Mesenchymal stem cell of the bone marrow (primary cell): Measurements from ENCODE around the gene MTARC1.

- CAGE, long polyA plus RNA: no peak
These were observed 329.1 kb downstream of the TGFB2 start for GRCh38 chr1:218674185-218674785.

DNA sequence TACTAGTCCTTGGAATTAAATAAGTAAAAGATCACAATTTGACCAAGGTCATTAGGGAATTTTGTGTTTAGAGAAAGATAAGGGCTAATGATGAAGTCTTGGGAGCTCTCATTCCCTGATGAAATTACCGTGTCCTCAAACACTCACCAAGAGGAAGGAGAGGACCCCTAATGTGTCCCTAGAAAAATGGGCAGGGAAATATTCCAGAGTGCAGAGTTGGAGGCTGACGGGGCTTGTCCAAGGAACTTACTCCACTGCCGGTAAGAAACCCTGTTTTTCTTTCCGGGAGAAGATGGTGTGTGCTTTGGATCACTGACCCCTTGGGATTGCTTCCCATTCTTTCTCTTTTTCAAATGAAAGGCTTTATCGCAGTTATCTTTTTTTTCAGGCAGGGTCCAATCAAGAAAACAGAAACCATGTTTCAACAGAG lies 145.0 kb downstream of the LYPLAL1 start:
- CAGE, long polyA plus RNA: no peak

- CAGE, long polyA plus RNA: no peak
These were observed 32.8 kb downstream of the ZC3H11B start for GRCh38 chr1:219580096-219580525.

DNA sequence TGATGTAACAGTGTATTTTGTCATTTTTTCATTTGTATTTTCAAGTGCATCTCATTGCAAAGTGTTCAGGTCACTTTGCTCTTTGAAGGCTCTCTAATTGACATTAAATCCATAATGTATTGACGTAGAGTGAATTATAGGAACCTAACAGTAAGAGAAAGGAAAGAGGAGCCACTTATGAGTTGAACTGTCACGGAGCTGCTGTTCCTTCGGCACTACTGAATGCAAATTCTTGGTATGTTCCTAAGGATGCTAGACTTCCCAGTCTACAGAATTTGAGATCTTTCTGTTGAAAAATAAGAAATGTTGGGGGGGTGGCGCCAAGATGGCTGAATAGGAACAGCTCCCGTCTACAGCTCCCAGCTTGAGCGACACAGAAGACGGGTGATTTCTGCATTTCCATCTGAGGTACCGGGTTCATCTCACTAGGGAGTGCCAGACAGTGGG lies 89.3 kb downstream of the SLC30A10 start:
- CAGE, long polyA plus RNA: no peak

DNA sequence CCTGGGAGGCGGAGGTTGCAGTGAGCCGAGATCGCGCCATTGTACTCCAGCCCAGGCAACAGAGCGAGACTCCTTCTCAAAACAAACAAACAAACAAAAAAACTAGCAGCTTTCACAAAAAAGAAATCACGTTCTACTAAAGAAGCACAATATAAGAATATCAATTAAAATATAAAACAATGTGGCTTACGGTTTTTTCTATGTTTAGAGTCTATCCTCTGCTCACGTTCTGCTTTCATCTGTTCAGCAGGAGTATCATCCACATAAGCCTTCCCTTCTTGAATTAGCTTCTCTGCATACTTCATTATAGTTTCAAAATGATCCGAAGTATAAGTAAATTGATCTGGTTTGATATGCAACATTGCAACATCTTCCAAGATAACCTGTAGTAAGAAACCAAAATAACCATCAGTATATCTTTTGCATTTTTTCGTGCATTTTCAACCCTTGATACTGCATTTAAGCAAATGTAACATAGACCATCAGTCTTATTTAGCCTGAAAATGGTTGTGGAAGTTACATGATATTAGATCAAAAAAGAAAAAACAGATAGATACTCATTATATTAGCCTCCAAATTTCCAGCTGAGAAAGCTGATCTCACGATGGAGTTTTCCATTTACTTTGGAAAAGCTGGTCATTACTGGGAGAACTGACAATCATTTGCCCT lies 22.1 kb downstream of the EPRS1 start:
- CAGE, long polyA plus RNA: no peak

DNA sequence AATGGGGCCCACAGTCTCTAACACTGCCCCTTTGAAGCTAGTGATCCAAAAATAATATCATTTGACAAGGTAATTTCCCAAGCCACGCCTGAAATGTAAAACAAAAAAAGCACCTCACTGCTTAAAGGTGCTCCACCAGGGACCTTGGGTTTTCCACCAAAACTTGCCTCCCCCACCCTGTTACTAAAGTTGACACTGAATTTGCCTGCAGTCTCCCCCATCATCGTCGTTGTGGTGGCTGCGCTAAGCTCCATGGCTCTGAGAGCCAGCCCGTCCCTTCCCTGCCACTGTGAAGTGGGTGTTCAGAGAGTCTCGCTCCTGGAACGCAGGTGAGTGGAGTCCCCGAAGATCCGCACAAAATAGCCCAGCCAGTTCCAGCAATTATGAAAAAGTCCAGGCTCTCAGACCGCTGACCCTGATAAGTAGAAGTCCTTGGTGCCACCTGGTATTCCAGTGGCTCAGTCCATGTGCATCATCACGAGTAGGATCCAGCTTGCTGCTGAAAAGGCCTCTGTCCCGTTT lies 52.2 kb downstream of the RAB3GAP2 start:
- CAGE, long polyA plus RNA: no peak

- CAGE, long polyA plus RNA: no peak
These were observed 44.3 kb upstream of the MARK1 start for GRCh38 chr1:220483614-220484125.

DNA sequence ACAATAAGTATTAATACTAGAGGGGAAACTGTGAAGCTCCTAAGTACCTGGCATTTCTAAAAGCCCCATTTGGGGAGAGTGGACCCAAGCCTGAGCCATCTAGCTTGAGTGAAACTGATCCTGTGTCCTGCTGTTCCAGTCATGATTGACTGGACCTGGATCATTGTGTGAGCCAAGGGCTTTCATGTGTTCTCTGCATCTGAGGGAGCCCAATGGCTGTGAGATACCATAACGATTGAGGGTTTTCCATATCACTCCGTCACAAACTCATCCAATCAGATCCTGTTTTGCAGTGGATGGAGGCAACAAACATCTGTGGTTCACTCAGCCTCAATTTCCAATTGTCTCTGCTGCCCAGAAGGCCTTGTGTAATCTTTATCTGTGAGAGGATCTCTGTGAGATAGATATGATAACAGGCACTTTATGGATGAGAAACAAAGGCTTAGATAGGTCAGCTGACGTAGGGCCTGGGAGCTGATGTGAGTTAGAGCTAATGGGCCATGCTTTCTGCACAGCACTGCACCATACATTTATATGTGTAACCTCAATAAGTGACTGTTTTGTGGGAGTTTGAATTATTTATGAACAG lies 3.3 kb upstream of the MTARC1 start:
- CAGE, long polyA plus RNA: no peak

DNA sequence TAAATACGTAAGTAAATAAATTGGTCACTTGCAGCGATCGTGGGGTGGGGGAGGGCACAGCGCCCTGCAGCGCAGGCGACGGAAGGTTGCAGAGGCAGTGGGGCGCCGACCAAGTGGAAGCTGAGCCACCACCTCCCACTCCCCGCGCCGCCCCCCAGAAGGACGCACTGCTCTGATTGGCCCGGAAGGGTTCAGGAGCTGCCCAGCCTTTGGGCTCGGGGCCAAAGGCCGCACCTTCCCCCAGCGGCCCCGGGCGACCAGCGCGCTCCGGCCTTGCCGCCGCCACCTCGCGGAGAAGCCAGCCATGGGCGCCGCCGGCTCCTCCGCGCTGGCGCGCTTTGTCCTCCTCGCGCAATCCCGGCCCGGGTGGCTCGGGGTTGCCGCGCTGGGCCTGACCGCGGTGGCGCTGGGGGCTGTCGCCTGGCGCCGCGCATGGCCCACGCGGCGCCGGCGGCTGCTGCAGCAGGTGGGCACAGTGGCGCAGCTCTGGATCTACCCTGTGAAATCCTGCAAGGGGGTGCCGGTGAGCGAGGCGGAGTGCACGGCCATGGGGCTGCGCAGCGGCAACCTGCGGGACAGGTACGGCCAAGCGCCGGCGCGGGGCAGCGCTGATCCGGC lies at the start of gene MTARC1:
TSS of gene MTARC1 (plus strand) at position 273 of the 618 bp plus-strand sequence.
- CAGE, long polyA plus RNA: no peak

- CAGE, long polyA plus RNA: no peak
These were observed 4.7 kb downstream of the MTARC1 start for GRCh38 chr1:220791290-220791981.

DNA sequence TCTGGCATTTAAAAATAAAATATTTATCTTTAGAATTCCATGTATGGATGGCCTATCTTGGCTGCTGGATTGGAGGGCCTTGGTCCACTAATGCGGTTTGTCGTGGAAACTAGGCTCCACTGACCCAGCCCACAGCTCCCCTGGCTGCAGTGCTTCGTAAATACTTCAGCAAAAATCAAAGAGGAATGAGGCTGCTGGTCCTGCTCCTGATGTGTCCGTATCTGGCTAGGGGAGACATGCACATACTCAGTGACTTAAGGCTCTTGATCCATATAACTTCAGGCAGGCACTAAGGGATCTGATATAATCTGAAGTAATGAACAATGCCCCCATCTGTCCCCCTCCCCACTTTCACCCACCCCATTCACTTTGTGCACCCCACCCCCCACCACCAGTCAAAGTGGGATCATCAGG lies 17.7 kb downstream of the MTARC1 start:
- CAGE, long polyA plus RNA: no peak

DNA sequence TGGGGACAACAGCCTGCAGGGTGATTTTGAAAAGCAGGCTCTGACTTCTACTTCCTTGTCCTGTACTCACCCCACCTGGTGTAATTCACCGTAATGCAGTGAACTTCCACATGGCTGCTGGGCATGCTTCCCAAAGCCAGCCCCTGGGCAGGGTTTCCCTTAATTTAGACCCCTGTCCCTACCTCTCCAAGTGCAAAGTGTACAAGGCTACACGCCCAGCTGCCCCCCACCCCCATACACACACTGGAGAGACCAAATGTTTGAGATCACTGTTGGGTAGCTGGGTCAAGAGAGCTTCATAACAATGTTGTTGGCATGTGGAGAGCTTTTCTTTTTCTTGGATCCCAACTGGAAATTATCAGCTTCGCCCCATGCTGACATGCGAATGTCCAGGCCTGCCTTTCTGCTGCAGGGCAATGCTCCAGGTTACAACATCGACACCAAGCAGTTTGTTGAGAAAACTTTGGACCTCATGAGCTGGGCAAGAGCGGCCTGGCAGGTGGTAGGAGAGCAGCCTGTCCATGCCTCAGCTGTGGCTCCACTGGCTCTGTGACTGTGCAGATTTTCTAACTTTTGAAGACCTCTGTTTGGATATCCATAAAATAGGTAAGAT lies 41.3 kb downstream of the MTARC1 start:
- CAGE, long polyA plus RNA: no peak

- CAGE, long polyA plus RNA: no peak
These were observed 7.3 kb downstream of the HLX start for GRCh38 chr1:220886357-220887108.

DNA sequence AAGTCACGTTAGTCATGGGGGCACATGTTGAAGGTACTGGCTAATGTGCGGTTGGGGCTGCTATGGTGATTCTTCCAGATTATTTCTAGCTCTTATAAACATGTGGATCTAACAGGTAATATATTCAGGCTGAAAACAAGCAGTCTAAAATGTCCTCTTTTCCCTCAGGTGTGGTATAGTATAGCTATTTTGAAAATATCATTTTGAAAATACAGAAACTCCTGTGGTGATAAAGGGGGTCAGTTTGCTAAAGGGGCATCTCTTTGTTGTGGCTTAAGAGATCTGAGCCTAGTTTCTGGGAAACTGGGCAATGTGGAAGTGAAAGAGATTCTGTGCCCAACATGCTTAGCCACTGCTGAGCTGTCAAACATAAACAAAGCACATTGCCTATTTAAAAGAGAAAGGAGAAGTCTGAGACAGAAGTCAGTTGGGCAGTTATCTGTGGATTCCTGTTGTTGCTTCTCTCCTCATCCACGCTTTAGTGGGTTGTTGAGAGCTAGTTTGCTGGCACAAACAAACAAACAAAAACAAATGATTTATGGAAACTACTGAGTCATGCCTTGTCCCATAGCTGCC lies 166.9 kb downstream of the HLX start:
- CAGE, long polyA plus RNA: no peak

DNA sequence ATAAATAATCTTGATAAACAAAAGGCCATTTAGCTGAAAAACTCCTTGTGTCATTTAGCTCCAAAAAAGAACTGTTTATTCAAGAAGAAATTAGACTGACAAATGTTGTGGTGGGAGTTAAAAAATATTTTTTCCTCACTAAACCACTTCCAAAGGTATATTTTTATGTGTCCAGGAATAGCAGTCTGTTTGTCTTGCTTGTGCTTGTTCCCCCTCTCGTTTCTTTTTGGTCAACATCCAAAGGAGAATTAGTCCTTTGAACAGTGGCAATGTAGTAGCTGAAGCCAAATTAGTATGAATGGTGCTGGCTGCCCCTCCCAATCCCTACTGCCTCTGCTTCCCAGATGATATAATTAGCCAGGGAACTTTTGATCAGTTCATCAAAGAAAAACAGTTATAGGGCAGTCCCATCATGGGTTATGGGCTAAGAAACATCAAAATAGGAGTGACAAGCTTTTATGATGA lies 238.9 kb downstream of the HLX start:
- CAGE, long polyA plus RNA: no peak

GRCh38 chr1:221315105-221315630 lies 426.7 kb downstream of the DUSP10 start:
- CAGE, long polyA plus RNA: no peak

- CAGE, long polyA plus RNA: no peak
These were observed 189.1 kb downstream of the DUSP10 start for GRCh38 chr1:221552731-221553304.

DNA sequence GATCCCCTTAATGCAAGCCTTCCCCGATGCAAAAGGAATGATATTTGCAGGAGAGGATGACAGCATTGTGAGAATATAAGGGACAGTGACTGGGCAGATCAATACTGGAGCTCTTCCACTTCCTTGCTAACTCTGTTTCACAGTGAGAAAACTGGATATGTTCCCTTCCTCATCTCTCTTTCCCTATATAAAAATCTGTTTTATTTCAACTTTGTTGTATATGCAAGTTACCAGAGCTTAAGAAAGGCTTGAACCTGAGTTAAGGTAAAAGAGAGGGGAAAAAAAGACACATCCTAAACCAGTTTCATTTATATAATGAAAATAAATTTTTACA lies 40.8 kb downstream of the DUSP10 start:
- CAGE, long polyA plus RNA: no peak

DNA sequence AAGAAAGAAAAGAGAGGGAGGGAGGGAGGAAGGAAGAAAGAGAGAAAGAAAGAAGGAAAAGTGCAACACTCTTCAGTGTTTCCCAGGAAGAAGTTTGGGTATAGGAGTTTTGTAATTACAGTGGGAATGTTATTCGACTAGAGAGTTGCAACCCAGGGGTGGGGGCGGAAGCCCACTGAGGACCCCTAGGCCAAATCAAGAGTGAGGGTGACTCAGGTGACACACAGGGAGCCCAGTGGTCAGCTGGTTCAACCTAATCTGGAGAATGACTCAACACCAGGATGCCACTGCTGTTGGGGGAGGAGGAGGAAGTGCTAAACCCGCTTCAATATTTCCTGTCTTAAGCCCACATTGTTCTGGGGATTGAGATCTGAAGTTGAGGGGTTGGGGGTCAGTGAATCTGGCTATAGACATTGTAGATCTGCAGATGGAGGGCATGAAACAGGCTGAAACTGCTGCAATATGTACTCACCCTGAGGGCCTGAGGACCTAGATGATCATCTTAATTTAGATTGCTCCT lies 84.9 kb upstream of the DUSP10 start:
- CAGE, long polyA plus RNA: no peak

GRCh38 chr1:222071137-222071649 lies 329.3 kb upstream of the DUSP10 start:
- CAGE, long polyA plus RNA: no peak